Colon Carcinoma Metastatic in the Brain (tissue), 2 donors: ENCODE measurements around the genes STARD7, SEMA4C and ANKRD36B.

GRCh38 chr2:96188286-96188650 lies 20.4 kb downstream of the STARD7 start:
- PRO-cap, 2 experiments, result no peak in any of the 2 experiments

DNA sequence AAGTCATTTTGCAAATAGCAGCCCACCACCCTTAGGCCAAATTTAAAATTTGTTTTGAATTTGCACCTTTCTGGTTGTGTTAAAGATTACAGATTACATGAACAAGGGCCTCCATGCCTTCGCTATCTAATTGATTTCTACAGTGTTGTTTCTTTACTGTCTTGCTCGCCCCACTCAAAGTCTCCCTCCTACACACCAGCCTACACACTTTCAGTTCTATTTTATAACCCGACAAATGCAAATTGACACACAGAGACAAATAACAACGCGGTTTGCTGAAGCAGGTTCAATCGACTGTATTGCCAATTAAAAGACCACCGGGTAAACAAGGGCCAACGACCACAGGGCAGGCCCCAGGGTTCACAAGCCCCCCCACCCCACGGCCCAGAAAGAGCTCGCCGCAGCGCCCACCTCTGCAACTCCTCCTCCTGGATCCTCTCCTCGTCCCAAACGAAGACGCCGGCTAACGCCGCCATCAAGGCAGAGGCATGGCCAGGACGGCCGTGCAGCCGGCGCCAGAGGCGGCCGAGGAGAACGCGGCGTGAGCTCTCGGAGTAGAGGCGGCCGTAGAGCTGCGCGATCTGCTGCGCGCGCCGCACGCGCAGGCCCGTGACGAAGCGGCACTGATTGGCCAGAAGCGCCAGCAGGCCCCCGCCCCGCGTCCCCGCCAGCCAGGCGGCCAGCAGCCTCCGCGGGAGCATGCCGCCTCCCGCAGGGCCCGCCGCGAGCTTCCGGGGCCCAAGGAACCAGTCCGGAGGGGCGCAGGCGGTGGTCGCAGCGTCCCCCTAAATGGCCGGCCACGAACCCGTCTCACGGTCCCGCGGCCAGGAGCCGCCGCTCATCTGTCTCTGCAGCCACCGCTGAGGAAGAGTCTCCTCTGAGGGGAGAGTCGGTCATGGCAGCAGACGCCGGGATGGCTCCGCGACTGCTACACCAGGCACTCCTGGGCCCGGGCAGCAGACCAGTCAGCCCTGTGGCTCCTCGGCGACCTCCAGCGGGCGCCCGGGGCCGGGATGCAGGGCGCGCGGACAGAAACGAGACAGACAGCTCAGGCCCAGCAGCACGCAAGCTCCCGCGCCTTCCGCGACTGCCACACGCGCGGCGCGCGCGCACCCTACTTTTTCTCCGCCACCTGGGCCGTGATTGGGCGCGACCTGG lies at the start of gene STARD7:
STARD7 (minus strand) TSS at position 1,094 of the 1,158 bp plus-strand sequence.
- PRO-cap, 2 experiments, result peak in 2 of 2 experiments; most common plus-strand start position 674 of the sequence (in 2); most common minus-strand start position 583 of the sequence (in 2)

DNA sequence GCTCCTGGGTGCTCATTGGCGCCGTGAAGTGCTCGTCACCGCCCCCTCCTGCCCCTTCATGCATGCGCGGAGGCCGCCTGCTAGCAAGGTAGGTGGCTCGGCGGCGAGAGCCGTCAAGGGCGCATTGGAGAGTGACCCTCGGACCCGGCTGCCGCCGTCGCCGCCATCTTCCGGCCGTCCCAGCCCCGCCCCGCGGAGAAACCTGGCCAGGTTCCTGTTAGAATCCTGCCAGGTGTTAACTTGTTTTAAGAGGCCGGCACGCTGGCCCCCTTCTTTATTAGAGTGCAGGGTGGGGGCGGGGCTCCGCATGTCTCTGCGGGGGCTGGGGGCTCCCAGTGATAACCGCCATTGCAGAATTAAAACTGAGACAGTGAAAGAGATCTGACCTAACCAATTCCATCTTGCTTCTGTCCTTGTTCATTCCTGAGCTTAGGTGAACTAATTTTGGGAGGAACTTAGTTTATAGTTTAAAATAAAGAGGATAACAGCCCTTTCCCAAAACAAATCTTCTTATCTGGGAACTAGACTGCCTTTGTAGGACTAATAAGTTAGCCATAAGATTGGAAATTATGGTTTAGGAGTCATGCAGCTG lies 361 bp upstream of the STARD7 start:
- PRO-cap, 2 experiments, result peak in 2 of 2 experiments; most common plus-strand start position 124 of the sequence (in 2)

DNA sequence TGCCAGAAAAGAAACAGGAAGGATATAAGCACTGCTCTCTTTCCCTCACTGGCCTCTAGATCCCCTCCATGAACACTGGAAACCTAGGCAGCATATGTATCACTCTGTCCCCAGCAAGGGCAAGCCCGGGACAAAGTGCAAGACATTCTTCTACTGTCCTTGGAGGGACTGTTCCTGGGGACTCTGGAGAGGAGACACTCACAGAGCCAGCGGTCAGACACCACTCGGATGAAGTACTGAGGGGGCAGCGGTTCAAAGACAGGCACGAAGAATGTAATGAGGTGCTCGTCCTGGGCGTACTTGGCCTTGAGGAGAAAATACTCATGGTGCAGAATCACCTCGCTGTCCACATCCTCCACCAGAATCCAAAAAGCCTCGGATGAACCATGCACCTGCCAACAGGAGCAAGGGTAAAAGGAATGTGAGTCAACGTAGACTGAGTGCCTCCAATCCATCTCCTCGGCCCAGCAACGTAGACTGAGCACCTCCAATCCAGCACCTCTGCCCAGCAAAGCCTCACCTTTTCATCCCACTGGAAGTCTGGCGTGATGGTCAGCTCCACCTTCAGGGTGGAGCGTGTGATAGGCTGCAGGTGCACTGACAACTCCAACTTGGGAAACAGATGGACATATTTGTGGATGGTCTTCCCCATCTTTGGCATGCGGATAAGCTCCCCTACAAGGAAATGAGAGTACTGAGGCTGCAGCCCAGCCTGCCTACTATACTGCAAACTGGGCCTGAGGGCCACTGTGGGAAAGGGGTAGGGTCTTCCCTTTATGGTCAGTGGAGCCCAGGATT lies 18.7 kb downstream of the SNRNP200 start:
- PRO-cap, 2 experiments, result no peak in any of the 2 experiments

GRCh38 chr2:96343775-96344403 lies 8.3 kb downstream of the NCAPH start:
- PRO-cap, 2 experiments, result no peak in any of the 2 experiments

DNA sequence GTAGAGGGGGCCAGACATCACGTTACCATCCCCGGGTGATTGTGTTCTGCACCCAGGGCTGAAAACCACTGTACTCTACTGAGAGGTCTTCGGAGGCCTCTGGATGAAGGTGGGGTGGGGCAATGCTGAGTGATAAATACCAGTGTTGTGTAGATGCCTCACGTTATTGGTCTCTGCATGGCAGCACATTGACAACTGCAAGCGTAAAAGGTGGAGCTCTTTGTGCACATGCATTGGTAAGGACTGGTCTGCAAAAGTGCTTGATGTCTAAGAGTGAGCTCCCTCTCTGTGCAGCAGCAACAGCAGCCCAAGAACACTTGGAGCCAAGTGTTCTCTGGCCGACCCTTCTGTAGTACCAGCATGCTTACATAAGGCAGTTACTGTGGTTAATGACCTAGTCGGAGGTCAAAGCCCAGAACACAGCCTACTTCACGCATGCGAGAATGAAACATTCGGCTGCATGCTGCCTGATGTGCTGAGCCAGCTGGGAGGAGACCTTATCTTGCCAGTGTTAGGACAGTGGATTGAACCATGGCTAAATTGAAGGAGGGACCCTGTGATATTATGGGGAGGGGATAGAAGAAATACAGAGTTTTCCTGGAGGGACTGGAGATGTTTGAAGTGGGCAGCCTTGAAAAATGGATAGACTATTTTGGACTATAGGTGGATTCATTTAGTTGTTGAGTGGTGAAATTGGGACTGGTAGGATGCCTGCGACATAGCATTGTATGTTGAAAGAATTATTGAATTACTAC lies 21.3 kb downstream of the NCAPH start:
- PRO-cap, 2 experiments, result no peak in any of the 2 experiments

DNA sequence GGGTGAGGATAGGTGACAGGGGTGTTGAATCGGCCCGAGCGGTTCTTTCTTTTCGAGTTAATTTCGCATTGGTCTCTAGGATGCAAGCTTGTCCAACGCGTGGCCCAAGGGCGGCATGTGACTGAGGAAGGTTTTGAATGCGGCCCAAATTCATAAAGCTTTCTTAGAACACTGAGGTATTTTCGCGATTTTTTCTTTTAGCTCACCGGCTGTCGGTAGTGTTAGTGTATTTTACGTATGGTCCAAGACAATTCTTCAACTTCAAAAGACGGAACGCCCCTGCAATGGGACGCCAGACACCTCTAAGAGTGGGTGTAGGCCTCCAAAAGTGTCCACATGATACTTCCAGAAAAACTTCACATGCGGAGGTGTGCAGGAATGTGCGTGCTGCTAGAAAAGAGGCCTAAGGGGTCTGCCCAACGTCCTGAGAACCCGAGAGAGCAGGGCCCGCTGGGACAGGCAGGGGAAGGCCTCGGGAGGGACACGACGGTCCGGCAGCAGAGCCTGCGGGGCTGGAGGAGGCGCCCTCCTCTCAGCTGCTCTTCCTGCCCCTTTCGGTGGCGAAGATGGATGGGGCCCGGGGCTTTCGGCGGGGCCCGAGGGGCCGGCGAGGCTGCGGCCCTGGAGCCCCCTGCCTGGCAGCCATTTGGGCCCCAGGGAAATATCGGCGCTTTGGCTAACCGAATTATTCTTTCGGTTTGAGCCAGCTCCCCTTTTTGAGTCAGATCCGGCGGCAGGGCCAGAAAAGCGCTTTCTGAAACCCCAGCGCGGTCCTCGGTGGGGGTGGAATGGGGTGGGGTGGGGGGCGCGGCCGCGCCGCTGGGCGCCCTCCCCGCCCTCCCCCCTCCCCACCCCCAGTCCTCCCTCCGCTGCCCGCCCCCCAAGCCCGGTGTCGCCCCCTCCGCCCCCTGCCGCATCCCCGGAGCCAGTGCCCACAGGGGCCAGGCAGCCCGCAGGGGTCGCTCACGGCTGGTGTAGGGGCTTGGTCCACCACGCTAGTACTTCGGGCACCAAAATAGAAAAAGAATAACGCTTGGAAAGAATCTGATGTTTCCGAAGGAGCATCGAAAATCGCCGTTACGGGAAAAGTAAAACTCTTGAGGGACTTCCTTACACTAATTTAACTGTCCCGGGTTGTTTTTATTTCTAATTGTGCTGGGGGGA lies 9.3 kb upstream of the ARID5A start:
- PRO-cap, 2 experiments, result no peak in any of the 2 experiments

DNA sequence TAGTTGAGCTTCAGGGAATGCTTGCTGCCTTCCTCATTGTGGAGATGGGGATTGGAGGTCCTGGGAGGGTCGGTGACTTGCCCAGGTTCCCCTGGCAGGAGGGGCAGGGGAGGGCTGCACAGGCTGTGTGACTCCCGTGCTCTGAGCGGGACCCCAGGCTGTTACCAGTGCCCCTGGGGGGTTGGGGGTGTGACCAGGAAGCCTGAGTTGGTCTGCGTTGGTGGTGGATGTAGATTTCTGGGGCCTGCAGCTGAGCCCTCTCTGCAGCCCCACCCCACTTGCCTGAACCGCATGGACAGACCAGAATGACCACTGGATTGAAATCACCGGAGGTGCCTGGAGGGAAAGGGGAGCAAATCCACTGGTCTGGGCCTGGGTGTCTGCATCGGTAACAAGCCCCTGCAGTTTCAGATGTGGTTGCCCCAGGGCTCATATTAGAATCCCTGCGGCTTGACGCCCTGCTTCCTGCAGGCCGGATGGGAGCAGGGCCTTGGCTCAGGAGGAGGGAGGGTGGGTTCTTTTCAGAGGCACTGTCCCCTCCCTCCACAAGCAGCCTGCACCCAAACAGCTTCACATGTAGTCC lies 16.4 kb downstream of the ARID5A start:
- PRO-cap, 2 experiments, result no peak in any of the 2 experiments

- PRO-cap, 2 experiments, result no peak in any of the 2 experiments
These were observed 18.4 kb downstream of the ARID5A start for GRCh38 chr2:96554774-96555618.

- PRO-cap, 2 experiments, result no peak in any of the 2 experiments
These were observed 37.4 kb downstream of the FER1L5 start for GRCh38 chr2:96679864-96680463.

DNA sequence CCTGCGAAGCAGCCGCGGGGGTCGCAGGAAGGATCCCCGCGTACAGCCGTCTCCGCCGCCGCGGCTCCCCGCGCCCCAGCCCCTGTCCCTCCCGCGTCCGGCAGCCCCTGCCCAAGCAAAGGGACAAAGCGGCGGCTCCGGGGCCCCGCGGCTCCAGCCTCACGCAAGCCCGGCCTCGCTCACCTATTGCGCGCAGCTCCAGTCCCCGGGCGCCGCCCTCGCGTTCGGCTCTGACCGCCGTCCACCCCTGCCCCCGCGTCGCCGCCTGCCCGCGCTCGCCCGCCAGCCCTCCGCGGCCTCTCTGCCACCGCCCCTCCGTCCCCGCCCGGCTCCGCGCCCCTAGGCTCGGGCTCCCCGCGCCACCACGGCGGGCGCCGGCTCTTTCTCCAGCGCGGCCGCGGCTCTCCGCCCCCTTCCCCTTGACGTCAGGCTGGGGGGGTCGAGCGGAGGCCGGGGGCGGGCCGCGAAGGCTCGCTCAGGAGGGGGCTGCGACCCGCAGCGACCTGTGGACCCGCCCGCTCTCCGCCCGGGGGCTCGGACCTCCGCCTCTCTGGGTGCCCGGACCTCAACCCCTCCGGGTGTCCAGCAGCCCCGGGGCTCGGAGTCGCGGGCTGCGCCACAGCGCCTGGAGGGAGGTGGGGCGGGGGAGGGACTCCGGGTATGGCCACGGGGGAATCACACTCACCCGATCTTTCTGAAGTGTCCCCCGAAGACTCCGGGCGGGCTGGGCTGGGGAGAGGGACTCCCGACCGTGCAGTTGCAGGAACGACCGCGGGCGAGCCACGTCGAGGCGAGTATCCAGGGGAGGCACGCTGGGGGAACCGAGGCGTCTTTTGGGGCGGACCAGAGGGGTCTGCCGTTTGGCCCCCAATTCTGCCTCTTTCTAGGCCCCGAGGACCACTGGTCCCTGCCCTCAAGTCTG lies at the start of gene SEMA4C:
SEMA4C (minus strand) TSS at position 388 of the 922 bp plus-strand sequence.
- PRO-cap, 2 experiments, result peak in 2 of 2 experiments; most common plus-strand start position 472 of the sequence (in 1); most common minus-strand start position 397 of the sequence (in 1)

DNA sequence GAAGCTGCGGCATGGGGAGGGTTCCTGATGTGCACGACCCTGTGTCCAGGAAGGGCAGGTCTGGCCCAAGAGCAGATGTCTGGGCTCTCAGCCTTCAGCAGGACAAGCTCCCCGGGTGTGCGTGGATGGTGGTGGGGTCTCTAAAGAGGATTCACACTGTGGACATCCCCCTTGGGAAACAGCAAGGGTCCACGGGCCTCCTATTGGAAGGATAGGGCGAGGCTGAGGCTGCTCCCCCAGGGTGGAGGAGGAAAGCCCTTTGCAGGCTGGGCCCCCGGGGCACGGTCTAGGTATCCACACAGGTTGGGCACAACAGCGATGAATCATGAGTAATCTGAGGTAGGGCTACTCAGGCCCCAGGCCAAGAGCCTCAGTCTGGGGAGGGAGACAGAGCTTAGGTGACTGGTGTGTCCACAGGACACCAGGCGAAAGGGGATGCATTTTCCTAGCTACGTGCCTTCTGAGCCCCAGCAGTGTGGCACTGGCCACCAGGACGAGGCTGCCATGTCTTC lies 14.4 kb upstream of the SEMA4C start:
- PRO-cap, 2 experiments, result no peak in any of the 2 experiments

DNA sequence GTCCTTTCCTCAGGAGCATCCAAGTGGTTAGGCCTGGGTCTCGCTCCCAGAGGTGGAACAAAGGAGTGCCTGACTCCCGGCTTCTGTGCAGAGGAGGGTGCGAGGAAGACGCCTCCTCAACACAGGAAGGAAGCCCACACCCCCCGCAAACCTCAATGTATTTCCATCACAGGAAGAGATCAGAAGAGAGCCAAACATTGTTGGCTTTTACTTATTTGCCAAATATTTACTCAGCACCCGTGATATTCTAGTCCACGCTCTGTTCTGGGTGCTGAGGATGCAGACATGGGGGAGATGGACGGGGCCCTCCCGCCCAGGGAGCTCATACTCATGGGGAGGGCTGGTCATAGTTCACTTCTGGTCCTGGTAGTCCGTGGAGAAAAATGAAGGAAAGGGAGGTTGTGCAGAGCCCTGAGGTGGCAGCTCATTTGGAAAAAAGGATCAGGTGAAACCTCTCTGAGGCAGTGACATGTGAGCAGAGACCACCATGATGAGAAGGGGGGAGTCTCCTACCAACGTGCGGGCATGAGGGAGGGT lies 44.0 kb upstream of the SEMA4C start:
- PRO-cap, 2 experiments, result no peak in any of the 2 experiments

DNA sequence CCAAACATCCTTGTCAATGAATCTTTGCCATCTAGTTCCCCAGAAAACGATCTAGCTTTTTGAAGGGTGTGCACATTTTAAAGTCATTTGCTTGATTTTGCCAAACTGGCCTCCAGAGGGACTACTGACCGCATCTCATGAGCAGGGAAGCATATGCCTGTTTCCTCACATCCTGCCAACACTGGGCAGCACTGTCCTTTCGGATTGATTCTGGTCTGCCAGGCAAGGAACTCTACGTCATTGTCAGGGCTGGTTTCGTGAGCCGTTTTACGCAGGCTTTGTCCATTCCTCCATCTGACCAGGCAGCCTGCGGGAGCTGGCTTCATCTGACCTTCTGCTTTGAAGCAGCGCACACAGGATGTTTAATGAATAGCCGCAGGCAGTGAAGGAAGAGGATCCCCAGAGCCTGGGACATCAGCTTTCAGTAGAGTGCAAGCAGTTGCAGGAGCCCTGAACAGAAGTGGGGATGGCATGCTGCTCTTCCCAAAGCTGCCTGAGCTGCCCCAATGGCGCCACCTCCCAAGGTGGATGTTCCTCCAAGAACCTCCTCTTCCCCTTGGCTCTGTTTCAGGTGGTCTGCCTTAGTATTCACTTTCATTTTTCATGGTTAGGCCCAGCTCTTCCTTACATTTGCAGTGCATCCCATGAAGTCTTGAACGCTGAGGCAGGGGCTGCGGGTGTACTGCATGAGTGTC lies 46.4 kb upstream of the SEMA4C start:
- PRO-cap, 2 experiments, result no peak in any of the 2 experiments

DNA sequence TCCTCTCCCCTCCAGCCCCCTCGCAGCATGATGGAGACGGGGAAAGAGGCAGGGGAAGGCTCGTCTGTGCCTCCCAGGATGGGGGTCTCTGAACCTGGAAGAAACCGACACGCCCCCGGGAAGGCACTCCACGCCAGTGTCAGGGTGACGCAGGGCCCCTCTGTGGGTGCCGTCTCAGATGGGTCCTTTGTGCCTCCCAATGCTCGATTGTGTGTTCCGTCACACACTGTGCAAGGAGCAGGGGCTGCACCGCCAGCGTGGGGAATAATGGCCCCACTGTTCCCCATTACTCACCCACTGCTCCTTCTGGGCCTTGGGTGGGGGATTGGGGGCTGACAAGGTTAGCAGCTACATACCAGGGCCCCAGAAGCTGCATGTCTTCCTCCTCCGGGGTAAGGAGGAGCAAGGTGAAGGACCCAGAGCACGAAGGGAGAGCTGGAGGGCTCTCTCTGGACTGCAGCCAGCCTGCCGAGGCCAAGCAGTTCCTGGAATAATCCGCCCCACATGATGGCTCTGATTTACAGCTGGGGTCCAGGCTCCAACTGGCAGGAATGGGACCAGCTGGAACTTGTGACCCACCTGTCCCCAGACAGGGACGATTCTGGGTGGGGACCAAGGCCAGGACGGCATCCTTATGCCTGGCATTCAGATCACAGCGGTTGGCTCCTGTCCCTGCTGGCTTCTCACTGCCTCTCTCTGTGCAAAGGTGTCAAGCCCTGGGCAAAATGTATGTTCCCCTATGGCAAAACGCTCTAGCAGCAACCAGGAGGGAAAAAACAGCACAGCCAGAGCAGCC lies 36.2 kb downstream of the FAM178B start:
- PRO-cap, 2 experiments, result no peak in any of the 2 experiments

DNA sequence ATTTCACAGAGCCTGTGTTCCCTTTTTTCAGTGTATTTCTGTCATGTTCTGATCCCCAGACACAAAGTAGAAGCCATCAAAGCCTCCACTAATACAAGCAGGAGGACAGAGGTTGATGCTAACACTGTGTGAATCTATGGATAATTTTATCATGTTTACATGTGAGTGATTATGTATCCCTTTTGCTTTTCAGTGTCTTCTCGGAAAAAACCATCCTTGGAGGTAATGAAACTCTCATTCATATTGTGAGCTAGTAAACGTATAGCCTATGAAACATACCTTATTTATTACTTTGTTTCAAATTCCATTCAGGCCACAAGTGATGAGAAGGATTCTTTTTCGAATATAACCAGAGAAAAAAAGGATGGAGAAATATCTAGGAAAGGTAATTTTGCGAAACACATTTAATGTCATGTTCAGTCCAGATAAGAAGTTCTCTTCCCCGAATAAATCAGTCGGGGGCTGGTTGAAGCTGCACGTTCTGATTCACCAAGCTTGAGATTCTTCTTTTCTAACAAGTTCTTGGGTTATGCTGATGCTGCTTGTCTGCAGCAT lies 87.3 kb downstream of the ANKRD36 start:
- PRO-cap, 2 experiments, result no peak in any of the 2 experiments

DNA sequence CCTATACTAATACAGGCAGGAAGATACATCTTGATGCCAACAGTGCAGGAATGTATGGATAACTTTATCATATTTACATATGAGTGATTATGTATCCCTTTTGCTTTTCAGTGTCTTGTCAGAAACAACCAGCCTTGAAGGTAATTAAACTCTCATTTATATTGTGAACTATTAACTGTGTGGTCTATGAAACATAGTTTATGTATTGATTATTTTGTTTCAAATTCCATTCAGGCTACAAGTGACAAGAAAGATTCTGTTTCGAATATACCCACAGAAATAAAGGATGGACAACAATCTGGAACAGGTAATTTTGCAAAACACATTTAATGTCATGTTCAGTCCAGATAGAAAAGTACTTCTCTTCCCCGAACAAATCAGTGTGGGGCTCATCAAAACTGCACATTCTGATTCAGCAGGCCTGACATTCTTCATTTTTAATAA lies 100.4 kb downstream of the ANKRD36 start:
- PRO-cap, 2 experiments, result no peak in any of the 2 experiments

GRCh38 chr2:97216869-97217657 lies 104.1 kb downstream of the ANKRD36 start:
- PRO-cap, 2 experiments, result no peak in any of the 2 experiments

- PRO-cap, 2 experiments, result no peak in any of the 2 experiments
These were observed 48.0 kb downstream of the ANKRD36B start for GRCh38 chr2:97541677-97542058.

DNA sequence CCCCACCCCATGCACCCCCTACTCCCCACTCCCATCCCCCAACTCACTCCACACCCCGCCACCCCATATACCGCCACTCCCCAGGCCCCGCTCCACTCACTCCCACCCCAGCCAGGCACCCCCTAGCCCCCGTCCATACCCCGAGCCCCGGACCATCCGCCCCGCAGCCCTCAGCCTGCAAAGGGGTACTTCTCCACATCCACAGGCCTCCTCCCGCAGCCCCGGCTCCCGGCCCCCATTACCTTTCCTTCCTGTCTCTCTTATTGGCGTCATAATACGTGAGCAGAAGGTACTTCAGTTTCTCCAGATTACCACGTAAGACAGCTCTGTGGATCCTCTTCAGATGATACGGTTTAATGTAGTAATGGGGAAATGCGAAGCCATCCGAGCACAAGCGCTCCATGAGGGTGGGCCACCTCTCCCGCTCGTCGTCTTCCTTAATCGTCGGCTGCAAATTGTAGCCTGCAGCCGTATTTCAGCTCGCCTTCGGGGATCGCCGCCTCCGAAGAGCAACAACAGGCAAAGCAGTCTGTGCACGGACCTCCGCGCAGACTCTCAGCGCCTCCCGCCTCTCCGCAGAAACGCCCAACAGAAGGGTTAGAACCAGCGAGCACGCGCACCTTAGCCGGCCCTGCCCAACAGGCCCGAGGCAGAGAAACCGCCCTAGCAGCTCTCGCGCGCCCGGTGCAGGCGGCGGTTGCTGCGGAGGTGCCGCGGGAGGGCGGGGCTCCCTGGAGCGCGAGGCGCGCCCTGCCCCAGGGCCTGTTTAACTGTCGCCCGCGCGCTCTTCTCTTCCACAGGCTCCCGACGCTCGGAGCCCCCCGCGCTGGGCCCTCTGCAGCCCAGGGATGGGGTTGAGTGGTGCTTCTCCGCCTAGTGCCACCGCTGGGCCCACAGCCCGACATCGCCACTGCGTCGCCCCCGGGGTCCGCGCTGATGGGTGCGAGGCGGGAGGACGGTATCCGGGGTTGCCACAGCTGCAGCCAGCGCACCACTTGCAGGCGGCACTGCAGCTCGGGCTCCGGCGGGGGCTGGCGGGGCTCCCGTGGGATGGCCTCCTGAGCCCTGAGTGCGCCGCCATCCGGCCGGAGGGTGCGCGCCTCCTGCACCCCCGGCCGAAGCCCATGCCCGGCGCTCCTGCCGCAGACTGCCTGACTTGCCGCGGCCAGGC lies at the start of gene ANKRD36B:
ANKRD36B (minus strand) TSS at position 595 of the 1,171 bp plus-strand sequence.
- PRO-cap, 2 experiments, result peak in 2 of 2 experiments; most common plus-strand start position 669 of the sequence (in 1); most common minus-strand start position 439 of the sequence (in 1)